PC-3 (cell line): ENCODE results near the genes EMCN, MANBA, SLC9B1, PPA2 and GSTCD.

GRCh38 chr4:100517638-100518594 is at the start of gene EMCN:
Gene EMCN, minus strand, starts transcription at chr4:100518022.
- RAMPAGE, long total RNA, result no peak

GRCh38 chr4:100986075-100986690 is 361.1 kb downstream of the PPP3CA start:
- RAMPAGE, long total RNA, result no peak

GRCh38 chr4:101191581-101192067 is 155.7 kb downstream of the PPP3CA start:
- RAMPAGE, long total RNA, result no peak

DNA sequence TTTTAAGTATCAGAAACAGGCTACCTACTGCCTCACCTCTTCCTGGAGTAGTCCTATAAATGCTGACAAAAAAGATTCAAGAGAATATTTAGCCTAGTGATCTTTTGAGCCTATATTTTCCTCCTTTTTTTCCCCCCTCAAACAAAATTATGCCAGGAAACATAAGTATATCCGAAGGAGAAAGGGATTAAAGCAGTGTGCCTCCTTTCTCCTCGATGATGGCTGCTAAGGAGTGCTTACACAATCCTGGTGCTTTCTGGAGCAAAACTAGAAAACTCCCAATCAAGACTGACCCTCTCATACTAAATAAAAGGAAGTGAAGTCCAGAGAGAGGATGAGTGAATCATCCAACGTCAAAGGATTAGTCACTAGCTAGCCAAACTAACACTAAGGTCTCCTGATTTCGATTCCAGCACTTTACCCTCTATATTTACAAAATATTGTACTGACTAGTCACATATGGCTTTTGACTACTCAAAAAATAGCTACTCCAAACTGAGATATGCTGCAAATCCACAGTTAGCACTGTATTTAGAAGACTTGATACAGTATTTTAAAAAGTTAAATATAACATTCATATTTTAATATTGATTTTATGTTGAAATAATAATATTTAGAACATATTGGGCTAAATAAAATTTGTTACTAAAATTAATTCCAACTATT is 146.7 kb downstream of the PPP3CA start:
- RAMPAGE, long total RNA, result no peak

GRCh38 chr4:101306137-101306802 is 41.1 kb downstream of the PPP3CA start:
- RAMPAGE, long total RNA, result no peak

DNA sequence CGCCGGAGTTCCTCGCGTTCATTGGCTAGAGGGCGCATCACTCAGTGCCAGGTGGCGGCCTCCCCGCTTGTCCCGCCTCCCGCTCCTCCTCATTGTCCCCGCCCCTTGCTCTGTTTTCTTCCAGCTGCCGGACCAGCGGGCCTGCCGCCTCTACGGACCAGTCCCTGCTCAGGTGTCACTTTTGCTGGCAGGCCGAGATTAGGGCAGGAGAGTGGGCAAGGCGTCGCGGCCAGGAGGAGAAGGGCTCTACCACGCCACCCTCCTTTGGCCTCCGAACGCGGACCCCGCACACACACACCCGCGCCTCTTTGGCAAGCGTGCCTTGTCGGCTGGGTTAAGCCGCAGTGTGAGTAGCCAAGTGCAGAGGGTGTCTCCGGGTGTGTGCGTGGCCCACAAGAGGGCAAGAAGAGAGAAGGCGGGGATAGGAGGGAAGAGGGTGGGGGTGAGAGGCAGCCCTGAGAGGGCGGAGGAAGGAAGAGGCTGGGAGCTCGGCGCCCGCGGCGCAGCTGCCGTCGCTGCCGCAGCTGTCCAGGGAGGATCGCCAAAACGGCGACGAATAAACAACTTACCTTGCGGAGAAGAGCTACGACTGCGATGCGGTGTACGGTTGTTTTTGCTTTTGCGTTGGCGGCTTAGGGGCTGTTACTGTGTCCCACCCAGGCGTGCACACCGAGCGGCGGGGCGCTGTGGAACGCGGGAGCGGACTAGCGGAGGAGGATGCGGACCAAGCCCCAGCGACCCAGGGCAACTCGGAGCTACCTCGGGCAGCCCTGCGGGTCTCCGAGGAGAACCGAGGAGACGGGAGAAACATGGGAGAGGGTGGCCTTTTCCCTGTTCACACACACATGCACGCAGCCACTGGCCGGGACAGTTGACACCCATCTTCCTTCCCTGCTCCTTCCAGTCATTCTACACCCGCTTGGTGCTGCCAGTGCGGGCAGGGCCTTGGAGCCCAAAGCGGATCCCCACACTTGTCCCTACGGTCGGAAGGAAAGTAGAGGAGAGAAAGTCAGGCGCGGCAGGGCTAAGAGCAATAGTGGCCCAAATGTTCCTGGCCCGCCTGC is 670 bp upstream of the PPP3CA start:
- RAMPAGE, long total RNA, result no peak

DNA sequence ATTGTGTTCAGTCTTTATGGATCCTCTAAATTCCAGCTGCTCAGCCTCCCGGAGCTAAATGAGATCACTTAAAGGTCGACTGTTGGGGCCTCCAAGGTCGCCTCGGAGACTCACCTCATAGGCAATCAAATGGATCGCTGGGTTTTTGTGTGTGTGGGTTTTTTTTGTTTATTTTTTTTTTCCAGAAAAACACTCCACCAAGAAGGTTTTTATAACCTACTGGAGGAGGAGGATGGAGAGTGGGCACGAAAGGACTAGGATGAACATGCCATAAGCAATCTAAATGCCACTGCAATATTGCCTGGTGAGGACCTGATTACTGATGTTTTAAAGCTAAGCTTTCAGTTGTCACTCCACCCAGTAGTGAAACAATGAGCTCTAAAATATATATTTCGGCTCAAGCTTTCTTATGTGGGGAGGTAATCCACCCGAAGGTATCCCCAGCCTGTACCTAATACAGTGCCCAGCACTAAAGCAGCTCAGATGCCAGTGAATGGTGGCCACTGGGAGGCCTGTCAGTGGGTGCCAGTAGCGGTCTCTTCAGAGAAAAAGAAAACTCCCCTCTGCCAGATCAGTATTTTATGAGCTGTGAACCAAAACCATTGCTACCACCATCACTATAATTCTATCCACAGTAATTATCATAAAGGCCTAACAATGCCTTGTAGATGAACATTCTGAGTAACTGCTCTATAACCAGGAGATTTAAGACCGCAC is 983 bp upstream of the NFKB1 start:
- RAMPAGE, long total RNA, result no peak

- RAMPAGE, long total RNA, result no peak
Measured at GRCh38 chr4:102559605-102560071, 58.5 kb downstream of the NFKB1 start.

DNA sequence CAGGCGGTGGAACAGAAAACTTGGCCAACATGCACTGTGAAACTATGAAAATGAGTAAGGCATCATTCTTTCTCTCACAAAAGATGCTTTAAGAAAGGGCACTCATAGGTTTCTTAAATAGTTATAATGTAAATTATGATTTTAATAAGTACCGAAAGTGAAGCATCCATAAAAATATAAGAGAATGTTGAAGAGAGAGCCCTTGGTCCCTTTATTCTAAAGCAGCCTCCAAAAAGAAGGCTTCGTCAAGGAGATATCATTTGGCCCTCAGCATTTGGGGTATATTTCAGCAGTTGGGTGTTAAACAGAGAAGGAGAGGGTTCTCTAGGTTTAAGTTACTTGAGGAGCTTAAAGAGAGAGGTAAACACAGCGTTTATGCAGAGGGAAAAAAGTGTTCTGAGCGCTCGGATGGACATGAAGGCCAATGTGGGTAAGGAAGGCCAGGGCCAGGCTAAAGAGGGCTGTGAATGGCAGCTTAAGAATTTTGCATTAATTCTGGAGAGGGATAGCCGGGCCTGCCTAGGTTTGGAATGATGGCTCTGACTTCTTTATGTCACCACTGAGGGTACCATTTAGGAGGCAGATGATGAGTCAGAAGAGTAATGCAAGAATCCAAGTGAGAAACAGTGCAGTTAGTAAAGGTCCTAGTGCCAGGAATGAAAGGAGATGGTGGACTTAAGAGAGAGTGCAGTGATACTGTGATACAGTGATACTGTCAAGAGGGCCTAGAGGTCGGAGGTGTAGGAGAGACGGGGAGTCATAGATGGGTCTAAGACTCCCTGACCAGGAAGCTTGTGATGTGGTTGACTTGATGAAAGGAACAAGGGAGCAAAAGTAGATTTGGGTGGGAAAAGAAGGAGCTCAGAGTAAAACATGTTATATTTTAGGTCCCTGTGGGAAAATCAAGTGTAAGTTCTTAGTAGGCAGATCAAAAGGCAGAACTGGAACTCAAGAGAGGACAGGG is 84.6 kb downstream of the NFKB1 start:
- RAMPAGE, long total RNA, result no peak

- RAMPAGE, long total RNA, result start-site peak on the minus strand at chr4:102760934-102760972, 27 and 23 reads in 2 replicates
Measured at GRCh38 chr4:102759947-102761120, at the start of gene MANBA. Gene MANBA, minus strand, starts transcription at chr4:102760968.

DNA sequence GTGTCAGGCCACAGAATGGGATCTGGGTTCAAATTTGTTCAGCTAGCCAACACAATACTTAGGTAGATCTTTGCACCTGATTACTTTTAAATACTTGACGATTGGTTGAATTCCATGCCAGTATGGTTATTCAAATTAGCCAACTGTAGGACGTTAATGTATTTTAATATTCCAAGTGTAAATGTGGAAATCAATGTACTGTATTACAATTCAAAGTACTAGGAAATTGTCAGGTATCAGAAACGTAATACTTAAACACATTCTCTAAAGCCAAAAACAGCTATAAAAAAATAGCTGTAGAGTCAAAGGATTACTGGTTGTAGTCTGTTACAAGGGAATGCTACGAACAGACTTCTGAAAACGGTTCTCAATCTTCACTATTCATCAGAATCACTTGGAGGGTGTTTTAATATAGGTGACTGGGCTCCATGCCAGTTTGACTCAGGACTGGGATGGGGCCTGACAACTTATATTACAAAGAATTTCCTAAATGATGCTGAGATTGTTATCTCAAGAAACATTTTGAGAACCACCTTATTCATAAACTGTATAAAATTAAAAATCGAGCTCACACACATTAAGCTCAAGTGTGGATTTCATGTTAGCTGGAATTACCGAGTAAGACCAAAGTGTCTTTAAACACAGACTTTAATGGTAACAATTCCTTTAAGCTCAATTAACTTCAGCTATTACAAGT is 33.1 kb upstream of the MANBA start:
- RAMPAGE, long total RNA, result no peak

GRCh38 chr4:102867987-102868566 is 715 bp upstream of the CISD2 start:
- RAMPAGE, long total RNA, result no peak

- RAMPAGE, long total RNA, result no peak
Measured at GRCh38 chr4:103019355-103020303, at the start of gene SLC9B1. Gene SLC9B1, minus strand, starts transcription at chr4:103019705.

- RAMPAGE, long total RNA, result no peak
Measured at GRCh38 chr4:104593292-104593594, 98.5 kb upstream of the CXXC4 start.

GRCh38 chr4:105087947-105088658 is 58.6 kb upstream of the TET2 start:
- RAMPAGE, long total RNA, result no peak

DNA sequence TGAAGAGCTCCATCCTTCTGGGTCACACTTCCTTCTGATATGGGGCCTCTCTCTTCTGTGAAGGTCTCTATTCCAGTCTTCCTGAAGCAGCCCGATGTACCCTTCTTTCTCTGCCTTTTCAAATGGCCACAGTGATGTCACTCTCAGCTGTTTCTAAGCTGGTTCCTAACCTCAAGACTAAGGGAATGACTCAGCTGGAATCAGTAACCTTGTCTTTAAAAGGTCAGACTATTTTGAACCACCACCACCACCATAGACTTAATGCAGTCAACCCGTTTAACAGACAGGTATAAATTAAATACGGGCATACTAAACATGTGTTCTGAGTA is 121.1 kb downstream of the PPA2 start:
- RAMPAGE, long total RNA, result no peak

DNA sequence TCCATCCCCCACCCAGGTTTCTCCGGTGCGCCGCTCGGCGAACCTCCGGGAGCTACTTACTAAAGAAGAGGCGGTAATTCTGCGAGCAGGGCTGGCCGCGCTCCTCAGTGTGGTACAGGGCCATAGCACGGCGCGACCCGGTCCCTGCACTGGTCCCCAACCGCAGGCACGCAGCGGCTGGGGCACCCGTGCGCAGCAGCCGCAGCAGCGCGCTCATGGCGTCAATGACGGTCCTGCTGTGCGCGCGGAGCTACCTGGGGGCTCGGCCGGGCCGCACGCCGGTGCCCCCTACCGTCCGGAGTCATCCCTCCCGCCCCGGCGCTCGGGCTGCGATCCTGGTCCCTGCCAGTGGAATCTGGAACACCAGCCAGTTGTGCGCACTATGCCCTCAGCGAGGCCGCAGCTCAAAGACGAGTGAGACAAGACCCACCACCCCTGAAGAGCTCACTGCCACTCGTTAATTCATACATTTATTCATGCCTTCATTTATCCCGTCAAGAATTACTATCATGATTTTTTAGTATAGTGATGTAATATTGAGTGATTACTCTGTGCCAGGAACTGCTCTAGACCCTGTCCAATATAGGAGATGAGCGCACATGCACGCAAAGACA is at the start of gene PPA2:
TSS of gene PPA2 (minus strand) at position 229 of the 614 bp plus-strand sequence.
- RAMPAGE, long total RNA, result start-site peak on the minus strand centred at position 201 of the sequence, 87 bp wide, 95 and 181 reads in 2 replicates

DNA sequence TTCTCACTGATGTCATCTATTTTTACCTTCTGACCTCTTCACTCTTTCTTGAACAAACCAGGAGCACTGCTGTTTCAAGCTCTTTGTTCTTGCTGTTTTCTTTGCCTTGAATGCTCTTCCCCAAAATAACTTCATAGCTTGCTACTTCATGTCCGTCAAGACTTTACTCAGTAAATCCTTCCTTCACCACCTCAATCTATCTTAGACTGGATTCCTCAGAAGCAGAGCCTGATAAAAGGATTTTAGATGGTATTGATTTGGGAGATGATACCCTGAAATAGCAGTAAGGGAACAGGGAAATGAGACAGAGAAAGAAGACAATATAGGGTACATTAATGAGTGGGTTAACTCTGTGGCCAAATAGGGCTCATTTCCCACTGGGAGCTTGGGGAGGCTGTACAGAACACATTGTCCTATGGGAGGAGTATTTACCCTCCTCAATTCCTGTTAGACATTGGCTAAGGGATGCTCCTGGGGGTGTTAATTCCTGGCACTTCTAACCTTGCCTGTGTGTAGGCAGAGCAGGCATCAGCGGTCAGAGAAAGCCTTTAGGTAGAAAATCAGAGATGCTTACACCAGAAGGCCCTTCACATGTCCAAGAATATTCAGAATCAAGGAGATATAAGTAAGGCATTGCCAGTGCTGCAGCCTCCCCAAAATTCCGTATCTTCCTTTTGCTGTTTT is 48.9 kb downstream of the ARHGEF38 start:
- RAMPAGE, long total RNA, result no peak

DNA sequence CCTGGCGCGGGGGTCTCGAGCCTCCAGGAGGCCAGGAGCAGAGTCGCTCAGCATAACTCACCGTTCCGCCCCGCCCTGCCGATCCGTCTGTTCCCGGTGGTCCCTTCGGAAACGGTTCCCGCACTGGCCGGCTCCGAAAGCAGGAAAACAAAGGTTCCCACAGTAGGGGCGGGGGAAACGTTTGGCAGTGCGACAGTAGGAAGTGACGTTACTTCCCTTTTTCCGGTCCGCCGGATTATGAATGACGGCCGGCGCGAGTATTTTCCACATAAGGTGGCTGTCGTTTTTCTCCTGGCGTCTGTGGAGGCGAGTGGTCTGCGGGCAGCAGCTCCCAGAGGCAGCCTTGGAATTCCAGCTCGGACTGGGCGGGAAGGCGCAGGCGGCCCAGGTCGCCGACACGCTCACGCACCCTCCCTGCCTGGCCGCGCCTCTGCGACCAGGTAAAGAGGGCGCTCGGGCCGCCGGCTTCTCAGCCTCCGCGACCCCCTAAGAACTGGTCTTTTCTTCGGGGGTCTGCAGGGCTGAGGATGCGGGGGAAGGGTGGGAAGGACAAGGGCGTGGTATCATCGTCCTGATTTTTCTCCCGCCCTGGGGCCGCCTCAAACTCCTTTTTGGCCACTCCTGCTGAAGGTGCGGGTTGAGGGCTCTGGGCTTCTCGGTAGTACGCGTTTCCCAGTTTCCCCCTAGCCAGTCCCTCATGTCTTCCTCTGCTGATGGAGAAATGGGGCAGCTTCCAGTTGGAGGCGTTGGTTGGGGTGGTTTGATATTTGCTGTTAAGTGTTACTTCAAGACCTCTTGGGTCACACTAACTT is at the start of gene GSTCD:
TSS of gene GSTCD (plus strand) at position 208 of the 812 bp plus-strand sequence.
- RAMPAGE, long total RNA, result no peak

DNA sequence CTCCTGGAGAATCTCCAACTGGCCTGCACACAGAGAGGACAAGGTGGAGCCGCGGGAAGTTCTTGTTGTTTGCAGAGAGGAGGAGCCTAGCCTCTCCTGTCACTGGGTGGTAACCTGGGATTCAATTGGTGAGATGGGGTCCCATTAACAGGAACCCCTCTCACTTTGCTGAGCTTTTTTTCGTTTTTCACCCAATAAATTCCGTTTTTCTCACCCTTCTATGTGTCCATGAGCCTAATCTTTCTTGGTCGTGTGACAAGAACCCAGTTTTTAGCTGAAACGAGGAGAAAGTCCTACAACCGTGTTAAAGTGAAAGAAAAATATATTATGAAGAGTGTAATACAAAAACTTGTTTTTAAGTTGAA is 13.2 kb downstream of the GIMD1 start:
- RAMPAGE, long total RNA, result no peak